Glomerular endothelial cell (primary cell): Measurements from ENCODE around the genes RASSF4, WASHC2C and PTPN20.

DNA sequence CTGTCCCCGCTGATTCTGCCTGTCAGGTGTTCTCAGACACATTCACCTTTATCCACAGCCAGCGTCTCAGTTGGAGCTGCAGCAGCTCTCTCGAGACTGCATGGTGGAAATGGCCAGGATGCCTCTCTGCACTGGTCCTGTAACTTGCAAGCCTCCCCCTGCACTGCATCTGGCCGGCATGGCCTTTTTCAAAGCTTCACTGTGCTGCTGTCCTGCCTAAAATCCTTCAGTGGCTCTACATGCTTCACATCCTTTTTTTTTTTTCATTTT lies 218.1 kb upstream of the ZNF32 start:
- RAMPAGE, long total RNA, result no peak

DNA sequence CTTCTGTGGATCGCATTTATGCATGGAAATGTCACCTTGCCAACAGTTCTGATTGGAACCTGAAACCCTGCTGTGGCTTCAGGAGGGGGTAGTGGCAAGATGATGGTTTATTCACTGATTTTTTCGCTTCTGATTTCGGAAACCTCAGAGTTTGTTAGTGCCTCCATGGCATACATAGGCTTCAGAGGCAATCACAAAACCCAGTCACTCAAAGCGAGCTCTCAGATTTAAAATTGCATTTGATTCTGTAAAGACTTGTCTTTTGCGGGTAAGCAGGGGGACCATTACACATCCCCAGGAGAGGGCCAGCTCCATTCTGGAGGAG lies 7.5 kb downstream of the CXCL12 start:
- RAMPAGE, long total RNA, result no peak

- RAMPAGE, long total RNA, result no peak
Observed at GRCh38 chr10:44380740-44381272, 4.1 kb downstream of the CXCL12 start.

DNA sequence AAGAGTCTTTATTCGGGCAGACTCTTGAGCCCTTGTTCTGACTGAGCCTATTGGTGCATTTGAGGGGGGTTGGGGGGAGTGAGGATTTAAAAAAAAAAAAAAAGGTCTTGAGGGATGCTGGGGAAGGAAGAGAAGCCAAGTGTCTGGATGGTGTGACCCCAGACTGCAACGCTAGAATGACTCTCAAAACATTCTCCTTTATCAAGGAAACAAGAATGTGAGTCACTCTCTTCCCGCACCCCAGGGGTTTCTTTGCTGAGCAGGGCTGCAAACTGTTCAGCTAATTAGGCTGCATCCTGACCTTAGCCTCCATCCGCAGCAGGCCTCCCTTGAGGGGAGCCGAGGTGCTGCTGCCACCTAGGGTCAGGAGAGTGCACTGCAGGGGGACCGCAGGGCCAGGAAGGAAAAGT lies 53.5 kb upstream of the TMEM72 start:
- RAMPAGE, long total RNA, result no peak

DNA sequence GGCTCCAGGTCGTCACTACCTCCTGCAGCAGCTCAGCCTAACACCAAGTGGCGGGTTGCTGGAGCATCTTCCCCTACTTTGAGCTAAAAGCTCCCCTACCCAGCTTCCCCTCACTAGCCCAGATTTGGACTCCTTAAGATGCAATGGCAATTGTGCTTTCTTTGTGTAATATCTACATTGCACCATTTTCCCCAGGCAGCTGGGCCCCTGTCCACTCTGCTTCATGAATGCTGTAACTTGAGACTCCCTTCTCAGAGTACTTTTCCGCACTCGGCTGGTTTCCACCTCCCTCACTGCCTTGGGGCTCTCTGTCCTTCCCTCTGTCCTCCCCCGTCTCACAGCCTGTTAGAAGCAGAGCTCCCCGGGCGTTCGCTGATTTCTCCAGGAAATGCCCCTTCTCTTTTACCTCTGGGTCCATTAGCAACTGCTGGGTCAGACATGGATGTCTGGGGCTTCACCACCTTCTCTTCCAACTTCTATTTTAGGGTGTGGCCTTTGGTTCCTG lies 3.1 kb upstream of the TMEM72 start:
- RAMPAGE, long total RNA, result no peak

- RAMPAGE, long total RNA, result no peak
Observed at GRCh38 chr10:44937011-44937364, 22.6 kb upstream of the RASSF4 start.

- RAMPAGE, long total RNA, result no peak
Observed at GRCh38 chr10:44958896-44960177, at the start of gene RASSF4. TSS of gene RASSF4 (plus strand) at chr10:44959802.

DNA sequence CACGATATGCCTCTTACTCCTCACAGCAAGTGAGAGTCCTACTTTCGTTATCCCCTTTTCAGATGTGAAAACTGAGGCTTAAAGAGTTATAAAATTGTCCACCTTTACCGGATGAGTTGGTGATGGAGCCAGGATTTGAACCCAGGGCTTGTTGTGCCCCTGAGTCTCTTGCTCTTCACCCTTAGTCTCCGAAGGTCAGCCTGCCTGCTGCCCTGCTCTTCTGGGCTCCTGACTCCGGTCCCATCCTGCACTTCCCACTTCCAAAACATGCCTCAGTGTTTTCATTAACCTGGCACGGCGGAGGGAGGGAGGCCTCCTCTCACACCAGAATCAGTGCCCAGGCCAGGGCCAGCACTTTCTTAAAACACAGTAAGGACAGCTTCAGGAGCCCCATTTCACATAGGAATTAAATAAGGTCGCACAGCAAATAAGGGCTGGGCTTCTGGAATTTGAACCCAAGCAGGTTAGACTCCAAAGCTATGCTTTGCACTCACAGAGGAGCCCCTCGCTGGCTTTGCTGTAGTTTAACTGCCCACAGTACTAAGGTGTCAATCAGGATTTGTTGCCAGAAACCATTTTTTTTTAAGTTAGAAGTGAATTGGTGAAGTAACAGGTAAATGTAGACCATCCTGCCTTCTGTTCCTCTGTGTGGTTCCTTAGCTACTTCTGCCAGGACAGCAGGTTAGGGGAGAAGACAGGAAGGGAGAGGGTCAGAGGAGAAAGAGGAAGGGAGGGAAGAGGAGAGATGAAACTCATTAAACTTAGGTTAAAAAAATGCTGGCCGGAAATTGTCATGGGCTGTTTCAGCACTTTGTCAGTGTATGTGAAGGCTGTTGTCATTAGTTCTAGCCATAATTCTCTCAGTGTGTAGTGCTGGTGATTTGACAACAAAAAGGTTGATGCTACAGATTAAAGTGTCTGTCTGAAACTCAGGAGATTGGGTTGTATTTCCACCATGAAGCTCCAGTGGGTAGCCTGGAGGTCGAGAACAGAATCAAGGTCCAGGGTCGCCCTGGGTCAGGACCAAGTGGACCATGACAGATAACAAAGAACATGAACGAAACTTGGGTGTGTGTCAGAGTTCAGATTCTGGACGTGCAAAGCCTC lies 1.1 kb downstream of the RASSF4 start:
- RAMPAGE, long total RNA, result no peak

- RAMPAGE, long total RNA, result no peak
Observed at GRCh38 chr10:44963829-44964780, 4.5 kb downstream of the RASSF4 start.

DNA sequence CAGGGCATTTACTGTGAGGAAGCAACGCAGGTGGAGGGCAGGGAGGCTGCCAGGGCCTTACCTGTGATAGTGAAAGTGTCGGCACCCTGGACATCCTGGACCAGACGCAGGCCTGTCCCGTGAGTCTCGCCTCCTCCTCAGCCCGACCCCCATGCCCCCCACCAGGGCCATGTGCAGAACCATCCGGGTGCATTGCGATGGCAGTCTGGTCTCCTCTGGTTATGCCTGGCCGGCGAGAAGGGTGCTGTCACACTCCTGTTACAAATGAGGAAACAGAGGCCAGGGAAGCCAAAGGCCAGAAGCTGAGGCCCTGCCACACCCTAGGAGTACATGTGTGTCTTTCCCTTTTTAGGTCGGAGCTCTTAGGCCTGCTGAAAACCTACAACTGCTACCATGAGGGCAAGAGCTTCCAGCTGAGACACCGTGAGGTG lies 7.2 kb downstream of the DEPP1 start:
- RAMPAGE, long total RNA, result no peak

GRCh38 chr10:44973173-44974444 lies 5.0 kb downstream of the DEPP1 start:
- RAMPAGE, long total RNA, result no peak

GRCh38 chr10:44980178-44980579 lies 1.6 kb upstream of the DEPP1 start:
- RAMPAGE, long total RNA, result no peak

- RAMPAGE, long total RNA, result no peak
Observed at GRCh38 chr10:44982042-44982551, 3.5 kb upstream of the DEPP1 start.

- RAMPAGE, long total RNA, result no peak
Observed at GRCh38 chr10:44994020-44994253, 6.8 kb upstream of the ZNF22 start.

DNA sequence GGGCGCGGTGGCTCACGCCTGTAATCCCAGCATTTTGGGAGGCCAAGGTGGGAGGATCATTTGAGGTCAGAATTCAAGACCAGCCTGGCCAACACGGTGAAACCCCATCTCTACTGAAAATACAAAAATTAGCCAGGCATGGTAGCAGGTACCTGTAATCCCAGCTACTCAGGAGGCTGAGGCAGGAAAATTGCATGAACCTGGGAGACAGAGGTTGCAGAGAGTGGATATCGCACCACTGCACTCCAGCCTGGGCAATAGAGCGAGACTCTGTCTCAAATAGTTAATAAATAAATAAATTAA lies 72.5 kb downstream of the ALOX5 start:
- RAMPAGE, long total RNA, result no peak

GRCh38 chr10:45726639-45728022 lies at the start of gene WASHC2C:
TSS of gene WASHC2C (plus strand) at chr10:45727266.
- RAMPAGE, long total RNA, result start-site peak on the plus strand at chr10:45727223-45727302, 1,071 and 876 reads in 2 replicates

DNA sequence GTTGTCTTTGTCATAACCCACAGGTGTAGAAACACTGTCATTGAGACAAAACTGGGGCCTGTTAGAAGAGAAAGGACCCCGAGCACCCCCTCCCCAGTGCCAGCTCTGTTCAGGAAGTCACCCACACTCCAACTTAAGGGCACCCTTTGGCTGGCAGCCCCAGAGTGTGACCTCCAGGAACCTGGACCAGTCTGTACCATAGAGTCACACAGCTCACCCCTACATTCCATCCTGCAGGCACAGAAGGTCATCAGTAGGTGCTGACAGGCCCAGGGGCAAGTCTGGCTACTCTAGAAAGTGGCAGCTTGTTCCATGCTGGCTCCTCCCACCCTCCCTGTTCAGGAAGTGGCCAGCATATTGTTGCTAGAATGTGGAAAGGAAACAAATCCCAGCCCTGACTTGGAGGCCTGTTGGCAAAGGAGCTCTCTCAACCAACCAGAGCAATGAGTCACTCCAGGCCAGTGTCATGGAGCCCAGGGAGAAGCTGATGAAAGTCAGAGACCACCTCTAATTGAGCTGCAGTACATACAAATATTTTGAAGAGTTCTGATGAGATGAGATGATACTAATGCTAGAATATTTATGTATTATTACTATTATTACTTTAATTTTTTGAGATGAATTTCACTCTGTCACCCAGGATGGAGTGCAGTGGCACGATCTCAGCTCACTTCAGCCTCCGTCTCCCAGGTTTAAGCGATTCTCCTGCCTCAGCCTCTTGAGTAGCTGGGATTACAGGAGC lies 3.3 kb upstream of the NCOA4 start:
- RAMPAGE, long total RNA, result no peak

DNA sequence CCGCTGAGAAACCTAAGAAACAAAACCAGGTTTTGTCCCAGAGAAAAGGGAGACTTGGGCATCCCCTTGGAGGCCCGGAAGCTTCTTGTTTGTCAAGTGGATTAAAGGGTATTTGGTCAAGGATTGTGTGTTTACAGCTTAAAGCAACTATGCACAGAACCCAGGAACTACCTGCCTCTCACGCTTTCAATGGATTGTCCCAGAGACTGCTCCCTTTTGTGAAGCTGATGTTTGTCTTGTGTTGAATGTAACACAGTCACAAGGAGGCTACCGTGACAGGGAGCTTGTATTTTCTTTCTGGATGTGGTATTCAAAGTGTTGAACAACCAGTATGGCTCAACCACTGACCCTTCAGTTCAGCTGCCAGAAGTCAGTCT lies 6.4 kb upstream of the MSMB start:
- RAMPAGE, long total RNA, result no peak

- RAMPAGE, long total RNA, result no peak
Observed at GRCh38 chr10:46815717-46816330, 95.4 kb upstream of the PTPN20 start.

GRCh38 chr10:46911152-46911552 lies at the start of gene PTPN20:
TSS of gene PTPN20 (plus strand) at chr10:46911428.
- RAMPAGE, long total RNA, result no peak